Thyroid gland (tissue), 7 donors: Measurements from ENCODE around the gene MAMDC2.

DNA sequence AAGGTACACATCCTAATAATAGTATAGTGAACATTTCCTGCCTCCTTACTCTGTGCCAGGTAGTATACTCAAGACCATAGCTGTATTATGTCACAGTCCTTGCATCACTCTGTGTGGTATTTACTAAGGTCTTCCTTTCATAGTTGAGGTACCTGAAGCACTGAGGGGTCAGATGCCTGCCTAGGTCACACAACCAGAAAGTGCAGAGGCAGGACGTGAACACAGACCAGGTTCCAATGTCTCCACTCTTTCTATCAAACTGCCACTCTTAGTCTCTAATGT lies 64.3 kb upstream of the PIP5K1B start:
- PRO-cap, 2 experiments, result no peak in any of the 2 experiments
- RAMPAGE, long total RNA, 5 experiments, result no peak in any of the 5 experiments

DNA sequence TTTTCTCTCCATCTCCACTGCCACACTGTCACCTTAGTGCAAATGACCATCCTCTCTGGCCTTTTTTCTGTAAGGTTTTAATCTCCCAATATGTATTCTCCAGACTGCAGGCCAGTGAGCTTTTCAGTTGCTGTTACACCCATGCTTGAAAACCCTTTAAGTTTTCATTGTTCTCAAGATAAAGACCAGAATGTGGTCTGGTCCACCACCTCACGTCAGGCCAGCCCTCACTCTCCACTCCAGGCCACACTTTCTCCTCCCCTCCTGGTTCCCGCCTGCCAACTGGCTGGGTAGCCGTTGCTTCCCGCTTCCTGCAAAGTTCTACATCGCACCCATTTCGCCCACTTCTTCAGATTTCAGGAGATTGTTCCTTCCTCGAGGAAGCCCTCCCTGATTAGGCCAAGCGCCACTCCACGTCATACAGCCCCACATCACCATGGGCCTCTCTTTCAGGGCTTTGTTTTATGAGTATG lies 455 bp upstream of the PABIR1 start:
- PRO-cap, 2 experiments, result no peak in any of the 2 experiments
- RAMPAGE, long total RNA, 5 experiments, result no peak in any of the 5 experiments

DNA sequence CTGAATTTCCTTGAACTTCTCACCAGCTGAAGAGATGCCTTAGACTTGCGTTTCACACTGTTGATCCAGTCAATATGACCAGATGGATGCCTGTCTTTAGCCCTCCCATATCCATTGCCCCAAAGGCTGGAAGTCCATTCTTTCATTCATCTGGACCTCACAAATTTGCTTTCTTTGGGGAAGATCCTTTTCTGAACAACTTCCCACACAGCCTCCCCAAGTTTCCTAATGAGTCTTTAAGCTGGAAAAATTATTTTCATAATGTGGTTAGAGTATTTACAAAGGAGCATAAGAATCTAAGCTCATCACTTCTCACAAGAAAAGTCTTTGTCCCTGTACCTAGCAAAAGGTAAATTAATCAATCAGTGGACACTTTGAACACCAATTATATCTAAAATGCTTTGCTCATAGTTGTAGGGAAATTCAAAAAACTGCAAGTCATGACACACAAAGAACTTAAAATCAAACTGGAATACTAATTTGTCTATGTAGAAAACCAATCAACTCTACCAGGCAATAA lies 98.4 kb downstream of the PABIR1 start:
- PRO-cap, 2 experiments, result no peak in any of the 2 experiments
- RAMPAGE, long total RNA, 5 experiments, result no peak in any of the 5 experiments

DNA sequence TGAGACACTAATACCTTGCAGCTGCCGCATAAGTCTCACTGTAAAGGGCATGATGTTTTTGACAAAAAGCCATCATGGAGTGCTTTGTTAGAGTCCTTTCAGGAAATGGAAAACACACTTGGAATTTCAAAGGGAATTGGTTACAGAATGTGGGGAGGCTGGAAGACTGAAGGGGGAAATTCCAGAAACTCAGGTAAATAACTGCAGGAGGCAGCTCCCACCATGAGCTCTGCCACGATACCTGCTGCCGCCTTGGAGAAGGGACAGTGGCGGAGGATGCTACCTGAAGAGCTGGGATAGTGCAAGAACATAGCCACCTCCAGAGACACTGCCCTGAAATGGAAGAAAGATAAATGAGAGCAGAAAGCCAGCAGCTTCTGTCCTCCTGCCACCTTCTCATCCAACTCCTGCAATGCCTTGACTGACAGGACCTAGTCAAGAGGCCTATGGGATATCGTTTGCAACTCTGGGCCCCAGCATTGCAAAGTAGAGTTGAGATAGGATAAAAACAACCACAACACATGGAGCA lies 66.8 kb downstream of the PRKACG start:
- PRO-cap, 2 experiments, result no peak in any of the 2 experiments
- RAMPAGE, long total RNA, 5 experiments, result no peak in any of the 5 experiments

DNA sequence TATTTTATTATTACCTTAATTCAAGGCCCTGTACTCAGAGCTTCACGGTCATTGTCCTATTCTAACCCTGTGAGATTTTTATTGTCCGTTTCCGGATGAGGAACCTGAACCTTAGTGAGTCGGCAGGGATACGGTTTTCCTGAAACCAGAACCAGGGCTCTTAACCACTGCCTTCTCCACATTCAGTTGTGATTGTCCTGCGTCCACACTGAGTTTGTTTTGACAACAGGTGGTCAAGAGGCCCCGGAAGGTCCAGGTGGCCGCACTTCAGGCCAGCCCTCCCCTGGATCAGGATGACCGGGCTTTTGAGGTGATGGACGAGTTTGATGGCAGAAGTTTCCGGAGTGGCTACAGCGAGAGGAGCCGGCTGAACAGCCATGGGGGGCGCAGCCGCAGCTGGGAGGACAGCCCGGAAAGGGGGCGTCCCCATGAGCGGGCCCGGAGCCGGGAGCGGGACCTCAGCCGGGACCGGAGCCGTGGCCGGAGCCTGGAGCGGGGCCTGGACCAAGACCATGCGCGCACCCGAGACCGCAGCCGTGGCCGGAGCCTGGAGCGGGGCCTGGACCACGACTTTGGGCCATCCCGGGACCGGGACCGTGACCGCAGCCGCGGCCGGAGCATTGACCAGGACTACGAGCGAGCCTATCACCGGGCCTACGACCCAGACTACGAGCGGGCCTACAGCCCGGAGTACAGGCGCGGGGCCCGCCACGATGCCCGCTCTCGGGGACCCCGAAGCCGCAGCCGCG lies 46.8 kb downstream of the TJP2 start:
- PRO-cap, 2 experiments, result no peak in any of the 2 experiments
- RAMPAGE, long total RNA, 5 experiments, result no peak in any of the 5 experiments

GRCh38 chr9:69235787-69236363 lies 61.8 kb downstream of the TJP2 start:
- PRO-cap, 2 experiments, result no peak in any of the 2 experiments
- RAMPAGE, long total RNA, 5 experiments, result no peak in any of the 5 experiments

DNA sequence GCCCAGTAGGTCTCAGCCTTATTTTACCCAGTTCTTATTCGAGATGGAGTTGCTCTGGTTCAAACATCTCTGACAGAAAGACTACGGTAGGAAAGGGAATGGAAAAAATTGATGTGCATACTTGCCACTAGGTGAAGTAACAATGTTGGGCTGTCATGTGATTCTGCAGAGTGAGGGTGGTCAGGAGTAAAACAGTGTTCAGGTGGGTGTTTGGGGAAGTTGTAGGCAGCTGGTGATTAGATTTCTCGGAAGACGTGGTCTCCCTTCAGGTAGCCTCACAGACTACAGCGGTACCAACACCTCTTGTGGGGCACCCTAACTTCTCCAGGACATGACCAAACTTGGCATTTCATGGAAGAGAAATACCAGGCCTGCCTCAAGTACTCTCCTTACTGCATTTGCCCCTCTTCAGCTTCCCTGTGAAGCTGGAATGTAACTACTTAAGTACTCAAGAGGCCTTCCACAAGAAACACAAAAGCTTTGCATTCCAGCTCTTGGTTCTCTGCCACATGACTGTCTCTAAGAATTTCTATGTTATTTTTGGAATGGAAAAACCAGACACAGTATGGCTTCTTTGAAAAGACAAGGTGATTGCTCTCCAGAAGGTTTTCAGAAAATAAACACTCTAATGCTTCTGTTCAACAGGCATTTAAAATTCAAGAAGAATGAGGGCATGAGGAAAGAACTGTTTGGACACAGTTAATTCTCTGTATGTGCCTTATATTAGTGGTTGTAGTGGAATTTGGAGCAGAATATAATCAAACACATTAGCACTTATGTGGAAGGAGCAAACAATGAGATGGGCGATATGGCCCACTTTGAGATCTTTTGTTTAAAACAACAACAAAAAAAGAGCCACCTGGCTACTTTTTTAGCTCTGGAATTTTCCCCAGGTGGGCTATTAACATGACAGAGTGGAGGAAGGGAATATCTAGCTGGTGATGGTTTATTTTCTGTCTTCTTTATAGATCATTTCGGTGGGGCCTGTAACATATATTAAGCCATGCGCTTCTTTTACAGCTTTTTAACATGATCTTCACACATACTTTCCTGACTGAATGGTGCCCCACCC lies 17.2 kb upstream of the ENTREP1 start:
- PRO-cap, 2 experiments, result peak in 2 of 2 experiments; most common plus-strand start position 659 of the sequence (in 2); most common minus-strand start position 277 of the sequence (in 2)
- RAMPAGE, long total RNA, 5 experiments, result start-site peak on the minus strand in 2 of 5 experiments, centred at positions 277 to 287 of the sequence, 5 to 23 reads per replicate

GRCh38 chr9:69386485-69387274 lies 61.7 kb downstream of the ENTREP1 start:
- PRO-cap, 2 experiments, result no peak in any of the 2 experiments
- RAMPAGE, long total RNA, 5 experiments, result no peak in any of the 5 experiments

DNA sequence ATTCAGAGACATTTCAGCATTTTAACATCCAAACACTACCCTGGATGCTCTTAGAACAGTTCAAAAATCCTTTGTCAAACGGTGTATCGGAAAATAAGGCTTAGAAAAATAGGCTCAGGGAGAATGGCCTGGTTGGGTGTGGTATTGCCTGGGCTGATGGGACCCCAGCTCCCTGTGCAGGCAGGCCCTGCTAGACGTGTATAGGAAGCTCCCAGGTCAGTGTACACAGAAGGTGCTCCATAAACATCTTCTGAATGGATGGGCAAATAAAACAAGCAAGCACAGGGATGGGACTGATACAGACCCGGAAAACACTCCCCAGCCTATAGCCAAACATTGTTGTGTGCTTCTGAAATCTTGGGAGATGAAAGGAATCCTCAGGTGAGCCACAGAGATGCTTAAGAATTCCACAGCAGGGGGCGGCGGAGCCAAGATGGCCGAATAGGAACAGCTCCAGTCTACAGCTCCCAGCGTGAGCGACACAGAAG lies 151.7 kb downstream of the ENTREP1 start:
- PRO-cap, 2 experiments, result no peak in any of the 2 experiments
- RAMPAGE, long total RNA, 5 experiments, result no peak in any of the 5 experiments

DNA sequence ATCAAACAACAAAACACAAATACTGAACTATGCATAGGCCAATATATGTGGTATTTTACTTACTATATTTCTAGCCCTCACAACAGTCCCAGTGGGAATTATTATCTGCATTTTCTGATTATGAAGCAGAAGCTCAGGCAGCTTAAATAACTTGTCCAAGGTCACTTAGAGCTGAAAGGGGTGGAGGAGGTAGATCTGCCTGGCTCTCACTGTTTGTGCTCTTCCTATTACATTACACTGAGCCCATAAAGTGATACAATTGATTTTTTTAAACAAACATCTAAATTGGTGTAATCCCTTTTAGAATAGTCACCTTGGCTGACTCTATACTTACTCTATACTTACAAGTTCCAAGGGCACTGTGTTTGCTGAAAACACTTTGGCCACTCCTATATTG lies 144.8 kb downstream of the APBA1 start:
- PRO-cap, 2 experiments, result no peak in any of the 2 experiments
- RAMPAGE, long total RNA, 5 experiments, result no peak in any of the 5 experiments

DNA sequence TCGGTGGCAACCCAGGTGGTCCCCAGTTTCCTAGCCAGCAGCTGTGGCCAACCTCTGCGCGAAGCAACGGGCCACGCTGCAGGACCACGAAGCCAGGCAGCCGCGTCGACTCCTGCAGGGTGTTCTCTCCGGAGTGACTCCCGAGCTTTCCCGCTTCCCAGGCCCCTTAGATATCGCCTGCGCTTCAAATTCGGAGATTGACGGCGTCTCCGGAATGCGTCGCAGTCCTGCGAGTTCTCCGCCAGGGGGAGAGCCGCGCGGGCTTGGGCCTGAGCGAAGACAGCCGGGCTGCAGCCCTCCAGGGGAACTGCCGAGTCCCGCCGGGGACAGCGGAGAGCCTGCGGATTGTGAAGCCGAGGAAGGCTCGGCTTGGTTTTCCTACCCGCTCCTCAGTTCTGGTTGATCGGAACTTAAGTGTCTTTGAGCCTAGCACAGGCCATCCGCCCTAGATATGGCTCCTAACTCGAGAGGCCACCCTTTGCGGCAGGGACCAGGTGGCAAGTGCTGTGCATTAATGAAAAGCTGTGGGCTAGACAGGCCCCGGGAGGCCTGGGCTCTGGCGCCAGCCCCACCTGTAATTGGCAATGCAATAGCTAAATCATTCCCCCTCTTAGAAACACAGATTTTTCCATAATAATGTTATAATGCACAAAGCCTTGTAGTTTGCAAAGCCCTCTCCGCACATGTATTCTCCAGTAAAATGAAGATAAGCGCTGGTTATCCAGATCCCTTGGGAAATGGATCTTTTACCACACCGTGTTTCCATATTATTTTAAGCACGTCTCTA lies 821 bp upstream of the APBA1 start:
- PRO-cap, 2 experiments, result peak in 1 of 2 experiments; most common minus-strand start position 349 of the sequence (in 1)
- RAMPAGE, long total RNA, 5 experiments, result no peak in any of the 5 experiments

- PRO-cap, 2 experiments, result no peak in any of the 2 experiments
- RAMPAGE, long total RNA, 5 experiments, result no peak in any of the 5 experiments
These were observed 942 bp downstream of the PTAR1 start for GRCh38 chr9:69758901-69759236.

- PRO-cap, 2 experiments, result peak in 2 of 2 experiments; most common plus-strand start chr9:70043698 (in 1); most common minus-strand start chr9:70043795 (in 1)
- RAMPAGE, long total RNA, 5 experiments, result start-site peak on the plus strand in 2 of 5 experiments, at chr9:70043792-70044169 at its widest, 18 to 119 reads per replicate; start-site peak on the minus strand in 1 of 5 experiments, at chr9:70044032-70044105 at its widest, 11 reads per replicate
These were observed at the start of gene MAMDC2 for GRCh38 chr9:70043312-70044288. Gene MAMDC2 (plus strand): TSS chr9:70043848.

DNA sequence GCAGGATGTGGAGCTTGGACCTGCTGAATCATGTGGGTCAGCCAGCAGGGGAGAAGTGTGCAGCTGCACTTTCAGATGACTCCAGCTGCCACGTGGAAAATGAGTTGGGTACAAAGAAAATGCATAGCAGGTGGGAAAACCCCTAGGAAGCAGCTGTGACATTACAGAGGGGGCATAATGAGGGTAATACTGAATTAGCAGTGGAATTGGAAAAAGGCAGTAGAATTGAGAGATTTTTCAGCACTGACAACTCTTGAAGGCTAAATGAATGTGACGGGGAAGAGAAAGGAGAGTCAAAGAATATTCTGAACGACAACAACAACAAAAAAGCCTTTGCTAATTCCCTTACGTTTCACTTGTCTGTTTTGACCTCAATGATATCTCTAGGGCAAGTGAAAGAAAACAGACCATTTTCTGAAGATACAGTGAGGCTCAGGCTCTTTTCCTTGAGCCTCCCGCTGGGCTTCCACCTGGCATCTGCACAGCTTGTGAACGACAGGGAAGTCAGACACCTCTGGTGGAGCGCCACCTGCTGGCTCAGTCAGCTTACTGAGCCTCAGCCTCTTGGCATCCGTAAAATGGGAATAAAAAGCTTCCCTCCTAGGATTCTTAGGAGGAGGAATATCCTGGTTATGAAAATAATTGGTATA lies 67.1 kb downstream of the MAMDC2 start:
- PRO-cap, 2 experiments, result peak in 1 of 2 experiments; most common minus-strand start position 479 of the sequence (in 1)
- RAMPAGE, long total RNA, 5 experiments, result no peak in any of the 5 experiments

DNA sequence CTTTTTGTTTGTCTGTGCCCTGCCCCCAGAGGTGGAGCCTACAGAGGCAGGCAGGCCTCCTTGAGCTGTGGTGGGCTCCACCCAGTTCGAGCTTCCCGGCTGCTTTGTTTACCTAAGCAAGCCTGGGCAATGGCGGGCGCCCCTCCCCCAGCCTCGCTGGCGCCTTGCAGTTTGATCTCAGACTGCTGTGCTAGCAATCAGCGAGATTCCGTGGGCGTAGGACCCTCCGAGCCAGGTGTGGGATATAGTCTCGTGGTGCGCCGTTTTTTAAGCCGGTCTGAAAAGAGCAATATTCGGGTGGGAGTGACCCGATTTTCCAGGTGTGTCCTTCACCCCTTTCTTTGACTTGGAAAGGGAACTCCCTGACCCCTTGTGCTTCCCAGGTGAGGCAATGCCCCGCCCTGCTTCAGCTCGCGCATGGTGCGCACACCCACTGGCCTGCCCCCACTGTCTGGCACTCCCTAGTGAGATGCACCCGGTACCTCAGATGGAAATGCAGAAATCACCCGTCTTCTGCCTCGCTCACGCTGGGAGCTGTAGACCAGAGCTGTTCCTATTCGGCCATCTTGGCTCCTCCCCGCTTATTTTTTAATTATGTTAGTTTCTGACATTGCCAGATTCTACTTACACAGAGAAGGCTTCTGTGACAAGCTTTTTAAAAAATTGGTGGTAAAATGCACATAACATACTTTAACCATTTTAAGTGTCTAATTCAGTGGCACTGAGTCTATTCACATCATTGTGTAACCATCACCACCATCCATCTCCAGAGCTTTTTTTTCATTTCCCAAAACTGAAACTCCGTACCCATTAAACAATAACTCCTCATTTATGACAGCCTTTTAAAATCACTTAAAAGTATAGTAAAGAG lies 54.0 kb upstream of the SMC5 start:
- PRO-cap, 2 experiments, result no peak in any of the 2 experiments
- RAMPAGE, long total RNA, 5 experiments, result no peak in any of the 5 experiments

GRCh38 chr9:70221695-70222307 lies 37.0 kb upstream of the SMC5 start:
- PRO-cap, 2 experiments, result no peak in any of the 2 experiments
- RAMPAGE, long total RNA, 5 experiments, result no peak in any of the 5 experiments

DNA sequence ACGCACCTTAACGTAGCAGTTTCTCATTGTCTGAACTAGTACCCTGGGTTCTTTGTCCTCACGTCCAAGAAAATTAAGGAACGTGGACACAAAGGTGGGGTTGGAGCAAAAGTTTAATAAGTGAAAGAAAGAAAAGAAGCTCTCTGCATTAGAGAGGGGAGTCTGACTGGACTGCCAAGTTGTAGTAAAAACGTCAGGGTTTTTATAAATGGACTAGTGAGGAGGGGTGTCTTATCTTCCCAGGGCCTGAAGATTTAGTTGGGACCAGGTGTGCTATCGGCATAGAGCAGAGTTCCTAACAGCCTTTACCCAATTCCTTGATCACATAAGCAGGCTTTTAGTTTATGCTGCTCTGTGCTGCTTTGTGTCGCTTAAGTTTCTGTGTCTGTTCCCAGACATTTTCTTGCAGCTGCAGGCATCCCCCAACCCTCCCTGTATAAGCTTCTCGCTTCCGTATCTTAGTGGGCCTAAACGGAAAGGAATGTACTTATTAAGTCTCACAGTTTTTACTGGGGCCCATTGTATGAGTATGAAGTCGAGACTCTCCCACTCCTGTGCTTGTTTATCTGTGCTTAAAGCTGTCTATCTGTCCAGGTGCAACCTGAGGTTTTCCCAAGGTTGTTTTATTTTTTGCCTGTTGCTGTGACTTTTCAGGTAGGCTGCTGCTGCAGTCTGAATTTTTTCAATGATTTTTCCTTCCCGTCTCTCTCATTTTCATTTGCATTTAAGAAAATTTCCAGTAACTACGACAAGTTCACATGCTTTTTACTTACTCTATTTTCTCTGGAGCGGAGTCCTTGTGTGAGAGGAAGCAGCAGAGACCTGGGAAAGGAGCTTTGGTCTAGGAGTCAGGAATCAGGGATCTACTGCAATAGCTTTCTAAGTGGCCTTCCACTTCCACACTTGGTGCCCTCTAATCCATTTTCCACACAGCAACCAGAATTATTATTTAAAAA lies 2.5 kb upstream of the SMC5 start:
- PRO-cap, 2 experiments, result peak in 1 of 2 experiments; most common plus-strand start position 519 of the sequence (in 1); most common minus-strand start position 424 of the sequence (in 1)
- RAMPAGE, long total RNA, 5 experiments, result no peak in any of the 5 experiments

- PRO-cap, 2 experiments, result peak in 2 of 2 experiments; most common plus-strand start chr9:70258256 (in 1); most common minus-strand start chr9:70258295 (in 2)
- RAMPAGE, long total RNA, 5 experiments, result no peak in any of the 5 experiments
These were observed 555 bp upstream of the SMC5 start for GRCh38 chr9:70258097-70258749.

DNA sequence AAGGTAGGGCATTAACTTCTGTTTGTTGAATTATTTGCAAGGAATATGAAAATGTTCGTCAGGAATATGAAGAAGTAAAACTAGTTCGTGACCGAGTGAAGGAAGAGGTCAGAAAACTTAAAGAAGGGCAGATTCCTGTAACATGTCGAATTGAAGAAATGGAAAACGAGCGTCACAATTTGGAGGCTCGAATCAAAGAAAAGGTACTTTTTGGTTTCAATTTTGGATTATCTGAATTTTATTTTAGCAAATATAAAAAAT lies 23.5 kb downstream of the SMC5 start:
- PRO-cap, 2 experiments, result no peak in any of the 2 experiments
- RAMPAGE, long total RNA, 5 experiments, result no peak in any of the 5 experiments

GRCh38 chr9:70406684-70407447 lies 7.6 kb downstream of the KLF9 start:
- PRO-cap, 2 experiments, result peak in 1 of 2 experiments; most common minus-strand start chr9:70407385 (in 1)
- RAMPAGE, long total RNA, 5 experiments, result no peak in any of the 5 experiments